Tongue (tissue), 2 donors: ENCODE measurements around a stretch of chr12.

GRCh38 chr12:103617-104122, 37.1 kb downstream of the IQSEC3 start:
- RAMPAGE, long total RNA: no peak

DNA sequence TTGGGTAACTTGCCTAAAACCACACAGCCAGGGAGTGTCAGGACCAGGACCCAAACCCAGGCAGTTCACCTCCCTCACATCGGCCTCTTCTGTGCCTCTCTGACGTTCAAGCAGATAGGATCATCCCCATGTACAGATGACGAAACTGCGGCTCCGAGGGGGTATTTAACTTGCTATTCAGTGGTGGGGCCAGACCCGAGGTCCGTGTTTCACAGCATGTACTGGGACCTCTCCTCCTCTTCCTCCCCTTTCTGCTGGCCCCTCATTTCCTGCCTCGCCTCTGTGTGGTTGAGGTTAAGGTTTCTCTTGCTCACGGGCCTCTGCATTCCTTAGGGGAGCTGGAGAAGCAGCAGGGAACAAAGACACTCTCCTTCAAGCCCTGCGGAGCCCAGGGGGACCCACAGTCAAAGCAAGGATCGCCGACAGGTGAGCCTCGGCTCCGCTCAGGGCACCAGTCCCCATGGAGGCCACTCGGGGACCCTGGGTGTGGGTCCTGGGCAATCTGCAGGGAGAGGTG, 45.2 kb downstream of the SLC6A12 start:
- RAMPAGE, long total RNA: no peak

GRCh38 chr12:210850-211490, 3.0 kb downstream of the SLC6A12 start:
- RAMPAGE, long total RNA: no peak

- RAMPAGE, long total RNA: no peak
These were observed 741 bp downstream of the KDM5A start for GRCh38 chr12:388007-389150.

DNA sequence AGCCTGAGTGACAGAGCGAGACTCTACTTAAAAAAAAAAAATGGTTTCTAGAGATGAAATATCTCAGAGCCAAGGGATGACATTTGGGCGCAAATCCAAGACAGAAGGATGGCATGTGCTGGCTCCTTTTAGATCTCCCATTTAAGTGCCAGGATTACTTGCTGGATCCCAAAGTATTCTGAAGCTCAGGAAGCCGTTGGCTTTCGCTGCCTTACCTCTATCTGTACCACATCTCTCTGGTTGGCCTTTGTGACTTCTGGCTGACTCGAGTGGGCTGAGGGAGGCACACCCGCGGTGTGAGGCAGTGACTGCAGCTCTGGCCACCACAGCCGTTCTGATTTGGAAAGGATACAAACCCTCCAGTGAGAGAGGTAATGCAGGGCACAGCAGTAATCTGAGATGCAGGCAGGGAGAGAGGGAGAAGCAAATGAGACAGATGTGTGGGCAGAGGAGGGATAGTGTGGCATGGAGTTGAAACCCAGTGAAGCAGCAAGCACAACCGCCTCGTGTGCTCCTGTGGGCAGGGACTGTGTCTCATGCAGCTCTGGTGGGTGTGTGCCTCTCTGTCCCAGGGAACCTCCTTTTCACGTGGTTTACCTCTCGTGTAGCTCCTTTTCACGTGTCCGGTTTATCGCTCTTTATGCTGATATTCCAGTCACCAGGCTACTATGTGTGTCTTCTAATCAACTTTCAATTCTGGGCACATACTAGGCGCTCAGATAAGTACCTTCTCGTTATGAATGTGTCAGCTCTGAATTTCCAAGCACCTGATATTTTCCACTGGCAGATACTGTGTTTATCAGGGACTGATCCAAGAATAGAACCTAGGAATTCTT, 5.1 kb downstream of the B4GALNT3 start:
- RAMPAGE, long total RNA: no peak

DNA sequence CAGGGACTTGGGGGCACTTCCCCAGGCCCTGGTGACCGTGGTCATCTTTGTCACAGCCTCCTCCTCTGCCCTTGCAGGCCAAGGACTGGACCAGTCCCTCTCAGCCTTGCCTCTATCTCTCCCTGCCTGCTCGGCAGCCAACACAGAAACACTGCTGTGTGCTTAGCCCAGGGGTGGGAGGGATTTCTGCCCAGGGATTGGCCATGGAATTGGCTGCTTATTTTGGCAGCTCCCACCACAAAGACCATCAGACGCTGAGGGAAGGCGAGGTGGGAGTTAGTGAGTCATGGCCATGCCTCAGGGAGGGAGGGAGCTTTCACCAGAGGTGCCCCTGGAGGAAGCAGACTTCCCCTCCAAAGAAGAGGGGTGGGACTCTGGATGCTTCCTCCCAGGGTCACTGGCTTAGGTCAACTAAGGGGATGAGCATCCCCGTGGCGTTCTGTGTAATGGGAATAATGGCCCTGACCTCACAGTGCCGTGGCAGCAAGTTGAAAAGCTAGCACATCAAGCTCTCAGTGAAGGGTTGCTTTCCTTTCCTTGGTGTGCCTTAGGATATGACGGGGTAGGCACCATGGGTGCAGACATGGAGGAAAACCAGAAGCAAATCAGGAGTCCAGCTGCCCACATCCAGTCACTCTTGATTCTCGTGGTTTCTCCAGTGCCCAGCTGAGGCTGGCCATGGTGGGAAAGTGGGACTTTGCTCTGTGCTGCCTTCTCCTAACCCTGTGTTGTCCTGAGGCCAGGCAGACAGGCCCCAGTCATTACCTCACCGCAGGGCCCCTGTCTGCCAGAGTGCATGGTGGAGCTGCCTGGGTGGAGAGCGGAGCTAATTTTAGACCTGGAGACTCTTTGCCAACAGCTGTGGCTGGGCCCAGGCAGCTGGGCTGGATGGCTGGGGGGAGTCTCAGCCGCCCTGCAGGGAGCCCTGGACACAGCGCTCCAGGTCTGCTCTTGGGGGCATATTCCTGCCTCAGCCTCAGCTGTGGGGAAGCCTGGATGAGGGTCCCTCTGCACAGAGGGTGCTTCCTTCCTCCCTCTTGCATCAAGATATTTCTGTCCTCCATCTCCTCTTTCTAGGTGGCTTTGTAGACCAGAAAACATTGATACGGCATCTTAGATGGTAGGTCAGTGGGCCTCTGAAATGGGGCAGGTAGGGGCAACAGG, 21.5 kb downstream of the B4GALNT3 start:
- RAMPAGE, long total RNA: no peak

DNA sequence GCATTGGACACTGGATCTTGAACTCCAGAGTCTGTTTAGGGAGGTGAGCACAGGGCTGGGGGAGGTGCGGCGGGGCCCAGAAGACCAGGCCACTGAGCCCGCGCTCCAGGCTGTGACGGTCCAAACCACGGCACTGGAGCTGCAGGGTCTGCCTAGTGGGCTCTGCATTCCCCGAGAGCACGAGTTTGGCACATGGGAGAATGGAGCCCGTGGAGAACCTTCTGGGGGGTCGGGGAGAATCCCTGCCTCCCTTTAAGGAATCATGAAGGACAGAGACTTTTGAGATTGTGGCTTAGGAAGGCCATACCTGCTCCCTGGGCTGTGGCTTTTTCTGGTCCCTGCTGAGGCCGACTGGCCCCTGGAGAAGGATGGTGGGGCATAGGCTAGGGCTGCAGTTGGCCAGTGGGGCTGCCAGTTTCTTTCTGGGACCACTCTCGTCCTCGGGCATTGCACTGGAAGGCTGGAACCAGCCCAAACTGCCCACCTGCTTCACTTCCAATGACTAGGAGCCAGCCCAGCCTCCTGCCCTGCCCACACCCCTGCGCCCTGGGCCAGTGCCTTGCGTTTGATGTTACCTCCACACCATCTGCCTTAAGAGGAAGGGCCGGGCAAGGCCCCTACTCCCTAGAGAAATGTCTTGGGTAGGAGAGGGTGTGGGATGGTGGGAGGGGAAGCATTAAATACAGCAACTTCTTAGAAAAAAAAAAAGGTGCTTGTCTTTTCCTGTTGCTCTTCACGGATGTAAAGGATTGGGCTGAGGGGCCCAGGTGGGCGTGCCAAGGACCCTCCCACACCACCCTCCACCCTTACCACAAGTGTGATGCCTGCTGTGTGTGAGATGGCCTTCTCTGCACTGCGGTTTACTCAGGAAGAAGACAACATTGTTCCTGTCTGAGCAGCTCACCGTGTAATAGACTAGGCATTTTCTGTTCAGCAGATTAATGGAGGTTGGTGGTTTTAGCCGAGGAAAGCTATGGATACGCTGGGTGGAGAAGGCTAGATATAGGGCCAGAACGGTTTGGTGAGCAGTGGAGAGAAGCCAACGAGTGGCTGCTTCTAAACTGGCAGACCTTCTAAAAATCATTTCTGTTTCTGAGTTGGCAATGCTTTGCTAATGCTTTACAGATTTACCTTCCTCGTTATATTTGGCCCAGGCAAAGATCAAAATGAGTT, 100.1 kb downstream of the NINJ2 start:
- RAMPAGE, long total RNA: no peak

DNA sequence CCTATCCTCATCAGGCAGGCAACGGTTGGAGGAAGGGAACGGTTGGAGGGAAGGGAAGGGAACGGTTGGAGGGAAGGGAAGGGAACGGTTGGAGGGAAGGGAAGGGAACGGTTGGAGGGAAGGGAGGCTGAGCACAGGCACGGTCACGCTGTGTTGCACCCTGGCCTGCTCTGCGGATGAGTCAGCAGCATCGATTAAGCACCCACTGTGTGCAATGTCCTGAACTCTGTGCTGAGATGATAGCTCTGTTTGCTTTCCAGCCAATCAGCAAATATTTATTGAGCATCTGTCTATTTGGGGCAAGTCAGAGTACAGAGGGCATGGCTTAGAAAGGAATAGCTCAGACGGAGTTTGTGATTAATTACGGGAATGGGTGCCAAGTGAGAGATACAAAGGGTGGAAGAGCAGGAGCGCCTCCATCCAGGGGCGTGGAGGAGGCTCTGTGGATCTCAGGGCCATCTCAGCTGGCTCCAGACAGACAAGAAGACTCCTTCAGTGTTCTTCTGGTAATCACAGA, 77.7 kb downstream of the NINJ2 start:
- RAMPAGE, long total RNA: no peak

DNA sequence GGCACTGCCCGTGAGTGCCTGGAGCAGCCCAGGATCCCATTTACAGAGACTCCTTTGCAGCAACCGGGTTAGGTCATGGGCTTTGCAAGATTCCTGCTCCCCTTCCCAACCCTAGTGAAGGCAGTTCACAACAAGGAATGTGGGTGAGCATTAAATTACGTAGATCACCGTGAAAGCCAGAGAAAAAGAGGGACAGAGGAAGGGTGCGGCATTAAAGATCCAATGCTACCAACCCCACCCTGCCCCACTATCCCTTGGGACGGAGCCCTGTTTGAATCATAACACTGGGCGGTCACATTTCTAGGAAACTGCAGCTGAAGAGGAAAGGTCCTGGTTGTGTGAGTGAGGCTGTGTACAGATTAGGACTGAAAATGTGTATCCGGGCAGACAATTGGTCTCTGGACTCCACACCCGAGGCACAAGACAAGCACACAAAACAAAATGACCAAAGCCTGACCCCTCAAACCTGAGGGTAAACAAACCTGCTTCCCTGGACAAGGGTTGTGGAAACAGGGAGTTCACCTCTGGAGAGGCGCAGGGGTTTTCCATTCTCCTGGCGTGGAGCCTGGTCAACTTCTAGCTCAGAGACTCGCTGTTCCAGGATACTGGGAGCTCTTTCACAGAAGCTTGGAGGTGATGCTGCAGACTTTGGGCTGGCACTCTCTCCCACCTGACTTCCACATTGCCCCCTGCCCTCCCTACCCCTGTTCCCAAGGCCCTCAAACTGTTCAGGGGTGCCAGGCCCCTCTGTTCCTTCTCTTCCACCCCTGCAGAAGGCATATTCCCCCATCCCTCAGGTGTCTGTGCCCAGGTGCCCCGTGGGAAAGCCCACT, 16.7 kb downstream of the NINJ2 start:
- RAMPAGE, long total RNA: no peak

DNA sequence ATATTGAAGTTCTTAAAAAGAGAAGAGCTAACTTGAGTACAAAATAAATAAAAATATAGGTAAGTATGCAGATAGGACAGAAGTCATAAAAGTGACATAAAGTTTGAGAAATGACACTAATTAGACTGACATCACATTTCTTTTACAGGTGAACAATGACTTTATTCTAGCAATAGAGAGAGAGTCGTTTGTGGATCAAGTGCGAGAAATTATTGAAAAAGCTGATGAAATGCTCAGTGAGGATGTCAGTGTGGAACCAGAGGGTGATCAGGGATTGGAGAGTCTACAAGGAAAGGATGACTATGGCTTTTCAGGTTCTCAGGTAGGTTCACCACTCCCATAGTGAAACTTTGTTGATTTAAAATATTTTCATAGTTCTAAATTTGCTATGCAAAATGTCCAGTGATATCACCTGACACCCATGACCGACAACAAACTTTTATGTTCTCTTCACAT, 66.2 kb downstream of the RAD52 start:
- RAMPAGE, long total RNA: no peak

DNA sequence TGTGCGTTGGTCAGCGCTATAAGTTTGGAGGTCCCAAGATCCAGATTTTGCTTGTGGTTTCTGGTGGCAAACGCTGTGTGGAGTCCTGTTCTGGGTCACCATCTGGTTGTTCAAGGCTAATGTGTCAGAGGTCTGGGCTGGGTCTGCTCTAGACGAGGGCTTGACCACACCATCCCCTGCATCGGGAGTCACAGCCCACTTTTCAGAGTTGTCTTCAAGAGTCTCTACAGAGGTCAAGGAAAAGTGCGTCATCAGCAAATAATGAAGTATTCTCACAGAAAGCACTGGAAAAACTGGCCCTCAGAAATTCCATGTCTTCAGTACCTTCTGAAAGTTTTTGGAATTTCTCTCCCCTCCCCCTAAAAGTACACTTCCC, 35.6 kb downstream of the RAD52 start:
- RAMPAGE, long total RNA: no peak

GRCh38 chr12:1111919-1112438, 121.0 kb downstream of the ERC1 start:
- RAMPAGE, long total RNA: no peak

- RAMPAGE, long total RNA: no peak
These were observed 150.4 kb downstream of the FBXL14 start for GRCh38 chr12:1443803-1444465.

DNA sequence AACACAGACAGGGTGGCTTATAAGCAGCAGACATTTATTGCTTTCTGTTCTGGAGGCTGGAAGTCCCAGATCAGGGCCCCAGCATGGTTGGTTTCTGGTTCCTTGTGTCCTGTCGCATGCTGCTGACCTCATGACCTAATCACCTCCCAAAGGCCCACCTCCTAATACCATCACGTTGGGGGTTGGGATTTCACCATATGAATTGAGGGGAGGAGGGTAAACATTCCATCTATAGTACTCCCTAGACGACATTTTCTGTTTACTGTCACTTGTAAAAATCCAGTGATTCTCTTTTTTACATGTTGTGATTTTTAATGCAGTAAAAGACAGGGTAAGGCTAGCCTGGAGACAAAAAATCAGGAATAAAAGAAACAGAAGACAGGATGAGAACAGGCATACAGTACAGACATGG, 148.5 kb downstream of the FBXL14 start:
- RAMPAGE, long total RNA: no peak

- RAMPAGE, long total RNA: no peak
These were observed 120.4 kb downstream of the FBXL14 start for GRCh38 chr12:1473855-1474572.

- RAMPAGE, long total RNA: no peak
These were observed 3.2 kb downstream of the FBXL14 start for GRCh38 chr12:1591122-1591584.

- RAMPAGE, long total RNA: no peak
These were observed 715 bp downstream of the FBXL14 start for GRCh38 chr12:1593833-1593898.

DNA sequence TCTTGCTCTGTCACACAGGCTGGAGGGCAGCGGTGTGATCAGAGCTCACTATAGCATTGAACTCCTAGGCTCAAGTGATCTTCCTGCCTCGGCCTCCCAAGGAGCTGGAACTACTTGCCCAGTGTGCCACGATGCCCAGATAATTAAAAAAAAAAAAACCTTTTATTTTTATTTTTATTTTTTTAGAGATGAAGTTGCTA, 22.8 kb upstream of the ADIPOR2 start:
- RAMPAGE, long total RNA: no peak

- RAMPAGE, long total RNA: no peak
These were observed 9.4 kb upstream of the ADIPOR2 start for GRCh38 chr12:1681545-1681825.

- RAMPAGE, long total RNA: no peak
These were observed 4.5 kb downstream of the ADIPOR2 start for GRCh38 chr12:1695212-1695980.